ENCODE measurements around the genes CRYL1 and ZDHHC20.

GRCh38 chr13:19751220-19751584 lies 31.5 kb downstream of the PSPC1 start:
- PRO-cap: no peak

DNA sequence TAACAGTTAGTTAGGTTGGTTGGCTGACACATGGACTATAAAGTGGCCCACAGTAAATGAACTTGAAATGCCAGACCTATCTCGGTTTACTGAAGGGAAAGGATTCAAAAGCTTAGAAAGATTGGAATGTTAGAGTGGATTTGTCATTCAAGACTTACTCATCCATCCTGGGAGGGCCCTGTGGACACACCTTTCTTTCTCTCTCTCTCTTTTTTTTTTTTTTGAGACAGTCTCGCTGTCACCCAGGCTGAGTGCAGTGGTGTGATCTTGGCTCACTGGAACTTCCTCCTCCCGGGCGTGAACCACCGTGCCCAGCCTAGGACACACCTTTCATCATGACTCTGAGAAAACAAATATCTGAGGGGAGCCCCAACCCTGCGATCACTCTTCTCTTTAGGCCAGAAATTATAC lies 46.9 kb upstream of the ZMYM5 start:
- PRO-cap: no peak

DNA sequence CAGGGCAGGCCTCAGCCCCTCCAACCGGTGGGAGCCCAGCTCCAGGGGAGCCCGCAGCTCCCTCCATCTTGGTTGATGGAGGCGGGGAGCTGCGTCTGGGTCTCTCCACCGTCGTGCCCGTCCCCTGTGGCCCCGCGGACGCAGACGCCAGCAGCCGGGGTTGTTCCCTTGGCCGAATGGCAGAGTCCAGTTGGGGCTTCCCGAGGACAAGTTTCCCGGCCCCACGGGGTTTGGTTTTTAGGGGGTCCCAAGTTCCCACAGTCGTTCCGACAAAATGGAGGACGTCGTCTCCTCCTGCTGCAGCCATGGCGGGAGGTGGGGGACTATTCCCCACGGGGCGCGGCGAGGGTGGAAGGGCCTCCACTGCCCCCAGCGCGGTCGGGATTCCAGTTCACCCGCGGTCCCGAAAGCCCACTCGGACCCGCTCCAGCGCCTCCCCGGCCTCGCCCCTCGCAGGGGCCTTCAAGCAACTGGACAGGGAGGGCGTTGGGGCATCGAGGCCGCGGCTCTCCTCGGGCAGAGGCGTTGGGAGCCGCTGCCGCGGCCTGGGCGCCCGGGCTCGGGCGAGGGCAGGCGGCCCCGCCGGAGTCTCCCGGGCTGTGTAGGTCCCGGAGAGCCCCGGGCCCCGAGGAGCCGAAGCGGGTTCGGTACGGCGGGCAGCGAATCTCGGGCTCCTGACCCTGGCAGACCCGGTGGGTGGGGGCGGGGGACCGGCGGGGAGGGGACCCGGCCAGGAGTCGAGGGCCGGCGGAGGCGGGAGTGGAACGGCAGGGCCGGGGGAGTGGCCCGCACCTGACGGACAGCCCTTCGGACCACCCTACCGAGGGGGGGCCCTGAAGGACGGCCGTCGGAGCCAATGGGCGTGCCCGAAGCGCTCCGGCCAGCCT lies 517 bp upstream of the ZMYM2 start:
- PRO-cap: bidirectional peak, plus-strand start outside the sequence, minus-strand start at position 291 of the sequence; bidirectional peak, plus-strand start at position 461 of the sequence, minus-strand start at position 472 of the sequence; bidirectional peak, plus-strand start outside the sequence, minus-strand start at position 704 of the sequence

DNA sequence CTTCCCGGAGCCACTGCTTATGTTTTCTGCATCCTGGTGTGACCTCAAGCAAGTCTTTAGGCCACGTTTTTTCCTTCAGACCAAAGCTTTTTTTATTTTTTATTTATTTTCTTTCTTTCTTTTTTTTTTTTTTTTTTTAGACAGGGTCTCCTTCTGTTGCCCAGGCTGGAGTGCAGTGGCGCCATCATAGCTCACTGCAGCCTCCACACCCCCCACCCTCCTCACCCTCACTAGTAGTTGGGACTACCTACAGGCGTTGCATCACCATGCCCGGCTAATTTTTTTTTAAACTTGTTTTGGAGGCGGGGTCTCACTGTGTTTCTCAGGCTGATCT lies 33.7 kb downstream of the GJA3 start:
- PRO-cap: no peak

DNA sequence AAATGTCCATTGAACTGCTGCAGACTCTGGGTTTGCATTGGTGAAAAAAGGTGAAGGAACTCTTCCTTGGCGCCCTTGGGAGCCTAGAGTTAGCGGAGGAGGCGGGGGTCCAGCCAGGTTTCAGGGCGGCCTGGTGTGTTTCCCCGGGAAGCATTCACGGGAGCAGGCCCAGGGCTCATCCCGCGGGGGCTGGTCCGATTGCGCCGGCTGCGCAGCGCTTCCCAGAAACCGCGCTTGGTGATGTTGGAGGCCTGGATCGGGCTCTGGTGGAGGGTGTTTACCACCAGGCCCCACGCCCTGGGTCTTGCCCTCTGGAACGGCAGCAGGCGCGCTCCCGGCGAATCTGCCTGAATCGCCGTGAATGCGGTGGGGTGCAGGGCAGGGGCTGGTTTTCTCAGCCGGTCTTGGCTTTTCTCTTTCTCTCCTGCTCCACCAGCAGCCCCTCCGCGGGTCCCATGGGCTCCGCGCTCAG lies 69.2 kb upstream of the GJB6 start:
- PRO-cap: no peak

DNA sequence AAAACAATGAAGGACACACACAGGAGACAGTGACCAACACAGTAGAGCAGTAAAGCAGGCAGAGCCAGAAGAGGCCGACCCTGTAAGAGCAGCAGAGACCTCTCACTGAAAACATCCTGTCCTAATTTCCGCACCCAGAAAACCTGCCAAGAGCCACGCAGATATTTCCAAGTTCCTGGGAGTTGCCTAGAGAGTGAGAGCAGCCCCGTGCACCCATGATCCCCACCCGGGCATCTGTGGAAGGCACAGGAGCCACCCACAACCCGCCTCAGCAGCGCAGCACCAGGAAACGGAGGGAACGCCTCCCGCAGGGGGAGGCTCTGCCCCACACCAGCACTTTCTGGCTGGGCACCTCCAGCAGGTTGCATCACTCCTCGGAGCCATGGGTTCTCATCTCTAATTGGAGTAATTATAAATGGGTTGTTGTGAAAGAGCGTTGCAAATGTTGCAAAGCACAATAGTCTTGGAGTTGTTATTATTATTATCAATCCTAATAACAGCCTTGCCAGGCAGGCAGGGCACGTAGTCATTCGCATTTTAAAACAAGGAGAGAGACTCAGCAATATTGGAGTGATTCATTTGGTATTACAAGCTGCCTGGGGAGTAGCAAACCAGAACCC lies 108.5 kb upstream of the GJB6 start:
- PRO-cap: no peak

DNA sequence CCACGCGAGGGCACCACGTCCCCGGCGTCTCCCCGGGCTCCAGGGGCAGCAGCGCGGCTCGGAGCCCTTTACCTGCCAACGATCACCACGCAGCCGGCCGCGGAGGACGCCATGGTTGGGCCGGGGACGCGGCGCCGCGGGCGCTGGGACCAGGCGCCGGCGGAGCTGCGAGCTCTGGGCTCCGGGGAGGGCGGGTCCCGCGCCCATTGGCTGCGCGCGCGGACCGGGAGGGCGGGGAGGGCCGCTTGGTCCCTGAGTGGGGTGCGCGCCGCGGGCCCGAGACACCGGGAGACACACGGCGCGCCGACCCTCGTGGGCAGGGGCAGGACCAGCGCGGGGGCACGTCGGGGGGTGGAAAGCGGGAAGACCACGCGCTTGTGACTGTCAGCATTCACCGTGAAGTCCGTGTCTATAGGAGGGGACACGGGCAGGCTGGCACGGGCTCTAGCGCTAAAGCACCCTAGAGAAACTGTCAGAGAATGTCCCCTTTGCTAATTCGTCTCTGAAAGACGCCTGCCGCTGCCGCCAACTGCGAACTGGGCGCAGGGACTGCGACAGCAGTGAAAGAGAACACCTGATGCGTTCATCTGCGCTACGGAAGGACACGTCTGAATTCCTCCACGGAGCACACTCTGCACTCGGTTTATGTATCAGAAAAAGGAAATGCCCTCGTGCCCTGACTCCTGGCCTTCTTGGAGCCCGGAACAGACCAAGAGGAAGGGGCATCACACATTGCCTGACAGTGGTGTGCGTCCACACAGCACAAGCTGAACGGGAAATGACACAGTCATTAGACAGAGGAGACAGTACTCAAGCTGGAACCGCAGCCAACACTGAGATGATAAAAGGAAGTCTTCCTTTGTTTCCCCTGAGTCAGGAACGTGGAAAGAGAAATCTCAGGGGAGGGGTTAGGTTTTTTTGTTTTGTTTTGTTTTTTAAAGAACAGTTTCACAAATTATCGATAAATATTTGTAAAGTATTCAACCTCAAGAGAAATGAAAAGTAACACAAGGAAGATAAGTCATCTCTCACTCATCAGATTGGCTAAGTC lies at the start of gene CRYL1:
Gene CRYL1 (minus strand): TSS at position 176 of the 1,051 bp plus-strand sequence.
- PRO-cap: unidirectional peak, minus-strand start at position 148 of the sequence

- PRO-cap: no peak
Measured at GRCh38 chr13:20559964-20560292, 7.0 kb upstream of the IFT88 start.

DNA sequence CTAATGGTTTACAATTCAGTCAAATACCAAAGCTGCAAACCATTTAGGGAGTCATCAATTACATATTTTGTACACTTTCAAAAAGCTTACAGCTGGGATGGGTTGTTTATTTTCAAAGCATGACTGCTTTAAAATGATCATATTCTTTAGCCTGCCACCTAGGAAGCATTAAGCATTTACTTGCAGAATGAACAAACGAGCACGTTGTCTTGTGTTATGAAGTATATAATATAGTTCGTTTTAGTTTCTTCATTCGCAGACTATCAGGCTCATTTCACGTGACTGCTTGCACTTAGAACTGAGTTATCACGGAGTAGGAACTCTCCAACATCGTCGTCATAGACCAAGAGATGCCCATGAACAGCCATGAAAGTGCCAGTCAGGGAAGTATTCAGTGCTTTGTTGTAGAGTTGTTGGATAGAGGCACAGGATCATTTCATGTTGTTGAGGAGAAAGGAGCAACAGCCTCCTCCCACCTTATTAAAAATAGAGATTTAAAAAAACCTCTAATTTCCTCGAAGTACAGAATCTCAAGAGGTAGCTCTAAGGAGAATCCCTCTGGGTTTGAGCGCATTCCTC lies 1.0 kb upstream of the IL17D start:
- PRO-cap: no peak

DNA sequence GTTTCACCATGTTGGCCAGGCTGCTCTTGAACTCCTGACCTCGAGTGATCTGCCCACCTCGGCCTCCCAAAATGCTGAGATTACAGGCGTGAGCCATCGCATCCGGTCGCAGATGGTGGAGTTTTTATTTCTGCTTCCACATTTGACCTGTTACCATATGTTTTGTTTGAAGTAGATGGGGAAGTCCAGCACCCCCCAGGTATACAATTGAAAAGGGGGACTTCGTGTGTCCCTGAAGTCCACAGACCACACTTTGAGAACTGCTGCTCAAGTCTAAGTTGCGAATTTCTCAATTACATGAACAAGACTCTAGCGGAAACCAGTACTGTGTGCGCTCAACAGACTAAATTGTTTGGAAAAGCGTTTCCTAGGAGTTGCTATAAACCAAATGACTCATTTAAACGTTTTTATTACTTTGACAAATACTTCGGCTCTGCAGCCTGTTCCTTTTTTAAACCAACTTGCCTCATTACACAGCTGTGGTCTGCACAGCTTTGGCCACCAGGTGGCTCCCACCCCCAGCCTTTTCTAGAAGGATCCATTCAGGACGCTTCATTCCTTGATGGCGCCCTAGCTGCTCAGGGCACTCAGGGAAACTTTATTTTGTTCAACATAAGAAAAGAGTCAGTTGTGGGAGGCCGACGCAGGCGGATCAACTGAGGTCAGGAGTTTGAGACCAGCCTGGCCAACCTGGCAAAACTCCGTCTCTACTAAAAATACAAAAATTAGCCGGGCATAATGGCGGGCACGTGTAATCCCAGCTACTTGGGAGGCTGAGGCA lies 40.9 kb upstream of the XPO4 start:
- PRO-cap: no peak

GRCh38 chr13:20945944-20946516 lies 43.5 kb upstream of the XPO4 start:
- PRO-cap: no peak

GRCh38 chr13:21065667-21066024 lies 4.3 kb upstream of the LATS2 start:
- PRO-cap: no peak

- PRO-cap: no peak
Measured at GRCh38 chr13:21079743-21080460, 18.5 kb upstream of the LATS2 start.

DNA sequence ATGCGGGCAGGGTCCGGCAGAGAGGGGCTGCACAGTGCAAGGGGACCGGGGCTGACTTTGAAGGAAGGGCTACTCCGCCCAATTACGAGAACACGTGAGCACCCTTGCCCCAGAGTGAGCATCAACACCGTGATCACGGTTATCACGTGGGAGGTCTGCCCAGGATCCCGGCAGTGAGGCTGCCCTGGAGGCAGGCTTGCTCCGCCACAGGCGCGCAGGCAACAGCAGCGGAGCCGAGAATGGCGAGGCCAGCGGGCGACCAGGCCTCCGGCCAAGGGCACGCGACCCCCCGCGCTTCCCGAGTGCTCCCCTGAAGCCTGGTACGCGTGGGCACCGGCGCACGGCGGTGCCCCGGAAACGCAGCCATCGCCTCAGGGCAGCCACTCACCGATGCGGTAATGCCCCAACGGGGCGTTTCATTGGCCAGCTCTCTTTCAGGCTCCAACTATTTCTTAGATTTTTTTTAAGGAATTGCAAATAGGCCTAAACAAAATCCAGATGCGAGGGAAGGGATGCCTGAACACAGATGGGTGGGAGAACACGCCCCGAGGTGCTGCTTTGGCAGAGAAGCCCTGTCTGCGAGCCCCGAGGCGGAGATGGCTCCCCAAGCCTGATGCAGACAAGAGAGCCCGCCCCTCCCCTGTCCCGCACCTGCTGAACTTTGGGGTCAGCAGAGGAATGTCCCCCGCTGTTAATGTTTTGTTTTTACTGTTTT lies 132.9 kb downstream of the ZDHHC20 start:
- PRO-cap: bidirectional peak, plus-strand start at position 193 of the sequence, minus-strand start at position 56 of the sequence

DNA sequence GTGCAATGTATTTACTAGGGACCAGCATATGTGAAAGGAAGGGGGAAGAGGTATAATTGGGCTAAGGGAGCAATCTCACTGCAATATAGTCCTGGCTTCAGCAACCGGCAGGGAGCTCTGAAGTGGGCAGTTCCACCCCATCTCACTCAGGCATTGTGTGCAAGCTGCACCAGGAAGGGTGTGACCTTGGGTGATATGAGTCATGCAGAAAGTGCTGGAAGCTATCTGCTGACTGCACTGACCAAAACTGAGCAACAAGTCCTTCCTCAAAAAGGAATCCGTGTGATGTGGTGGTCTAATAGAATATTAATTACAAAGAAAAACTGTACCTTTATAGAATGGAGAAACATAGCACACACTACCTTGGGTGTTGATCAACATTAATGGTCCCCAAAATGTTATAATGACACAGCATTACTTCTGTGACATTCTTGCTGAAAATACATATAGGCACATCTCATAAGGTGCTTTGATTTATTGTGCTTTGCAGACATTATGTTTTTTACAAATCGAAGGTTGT lies 23.2 kb downstream of the ZDHHC20 start:
- PRO-cap: no peak

DNA sequence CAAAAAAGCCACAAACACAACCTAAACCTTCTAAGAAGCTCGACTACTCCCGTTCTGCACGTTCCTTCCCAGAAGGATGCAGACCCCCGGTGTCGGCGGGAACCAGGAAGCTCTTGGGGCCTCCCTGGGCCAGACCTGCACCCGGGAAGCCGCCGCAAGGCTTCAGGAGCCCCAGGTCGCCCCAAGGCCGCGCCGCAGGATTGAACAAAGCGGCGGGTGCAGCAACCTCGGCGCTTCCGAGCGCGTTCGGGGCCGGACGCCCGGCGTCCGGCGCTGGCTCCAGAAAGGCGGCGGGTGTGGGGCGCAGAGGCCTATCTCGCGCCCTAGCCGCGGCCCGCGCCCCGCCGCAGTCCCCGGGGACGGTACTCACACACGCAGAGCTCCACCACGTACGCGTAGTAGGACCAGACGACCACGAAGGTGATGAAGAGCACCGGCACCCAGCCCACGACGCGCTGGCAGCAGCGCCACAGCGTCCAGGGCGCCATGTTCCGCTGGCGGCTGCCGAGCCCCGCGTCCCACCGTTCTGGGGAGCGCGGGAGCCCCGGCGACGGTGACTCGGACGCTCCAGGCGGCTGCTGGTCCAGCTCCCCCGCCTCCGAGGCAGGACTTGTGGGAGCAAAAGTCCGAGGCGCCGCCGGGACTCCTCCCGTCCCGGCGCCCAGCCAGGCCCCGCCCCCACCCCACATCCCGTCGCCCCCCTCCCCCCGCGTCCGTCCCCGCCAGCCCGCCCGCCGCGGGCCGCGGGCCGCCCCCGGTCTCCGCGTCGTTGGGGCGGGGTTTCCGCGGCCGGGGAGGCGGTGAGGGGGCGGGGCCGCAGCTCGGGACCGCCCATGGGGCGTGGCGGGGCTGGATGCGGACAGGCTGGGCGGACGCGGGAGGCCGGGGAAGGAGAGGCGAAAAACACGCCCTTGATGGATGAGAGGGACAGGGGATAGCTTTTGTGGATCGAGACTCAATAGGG lies at the start of gene ZDHHC20:
Gene ZDHHC20 (minus strand): TSS at position 620 of the 964 bp plus-strand sequence.
- PRO-cap: unidirectional peak, plus-strand start at position 71 of the sequence; bidirectional peak, plus-strand start at position 230 of the sequence, minus-strand start at position 202 of the sequence; bidirectional peak, plus-strand start at position 862 of the sequence, minus-strand start at position 614 of the sequence

- PRO-cap: no peak
Measured at GRCh38 chr13:21801879-21802264, 131.0 kb downstream of the FGF9 start.

DNA sequence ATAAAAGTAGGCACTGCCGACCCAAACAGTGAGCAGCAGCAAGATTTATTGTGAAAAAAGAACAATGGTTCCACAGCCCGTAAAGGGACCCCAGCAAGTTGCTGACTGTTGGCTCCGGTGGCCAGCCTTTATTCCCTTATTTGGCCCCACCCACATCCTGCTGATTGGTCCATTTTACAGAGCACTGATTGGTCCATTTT lies 161.6 kb downstream of the FGF9 start:
- PRO-cap: no peak

- PRO-cap: no peak
Measured at GRCh38 chr13:22209877-22210633, 539.2 kb downstream of the FGF9 start.

GRCh38 chr13:22210764-22211082 lies 539.9 kb downstream of the FGF9 start:
- PRO-cap: no peak

Data from neuron (in vitro differentiated cells).